CD14-positive monocyte (primary cell): ENCODE measurements around the genes ZSCAN31, OR2J2 and OR14J1.

- CAGE, long polyA plus RNA, result no peak
Observed at GRCh38 chr6:27891442-27891860, 825 bp upstream of the H3C12 start.

DNA sequence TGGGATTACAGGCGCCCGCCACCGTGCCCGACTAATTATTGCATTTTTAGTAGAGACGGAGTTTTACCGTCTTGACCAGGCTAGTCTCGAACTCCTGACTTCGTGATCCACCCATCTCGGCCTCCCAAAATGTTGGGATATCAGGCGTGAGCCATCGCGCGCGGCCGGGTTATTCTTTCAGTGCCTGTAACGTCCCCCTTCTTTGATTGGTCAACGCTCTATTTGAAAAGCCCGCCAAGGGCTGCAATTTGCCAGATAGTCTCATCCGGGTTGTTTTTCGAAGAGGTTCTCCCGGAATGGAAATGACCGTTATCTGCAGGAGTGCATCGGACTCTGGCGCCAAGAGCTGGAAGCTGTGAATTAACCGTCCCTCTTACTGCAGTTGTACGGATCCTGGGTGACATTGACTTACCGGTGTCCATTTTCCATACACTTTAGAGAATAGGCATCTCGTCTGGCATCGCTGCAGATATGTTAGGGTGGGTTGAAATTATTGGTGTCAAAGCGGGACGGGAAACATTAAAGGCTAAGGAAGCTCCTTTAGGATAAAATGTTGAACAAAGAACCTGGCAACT is 1.1 kb downstream of the H2BC17 start:
- CAGE, long polyA plus RNA, result no peak

DNA sequence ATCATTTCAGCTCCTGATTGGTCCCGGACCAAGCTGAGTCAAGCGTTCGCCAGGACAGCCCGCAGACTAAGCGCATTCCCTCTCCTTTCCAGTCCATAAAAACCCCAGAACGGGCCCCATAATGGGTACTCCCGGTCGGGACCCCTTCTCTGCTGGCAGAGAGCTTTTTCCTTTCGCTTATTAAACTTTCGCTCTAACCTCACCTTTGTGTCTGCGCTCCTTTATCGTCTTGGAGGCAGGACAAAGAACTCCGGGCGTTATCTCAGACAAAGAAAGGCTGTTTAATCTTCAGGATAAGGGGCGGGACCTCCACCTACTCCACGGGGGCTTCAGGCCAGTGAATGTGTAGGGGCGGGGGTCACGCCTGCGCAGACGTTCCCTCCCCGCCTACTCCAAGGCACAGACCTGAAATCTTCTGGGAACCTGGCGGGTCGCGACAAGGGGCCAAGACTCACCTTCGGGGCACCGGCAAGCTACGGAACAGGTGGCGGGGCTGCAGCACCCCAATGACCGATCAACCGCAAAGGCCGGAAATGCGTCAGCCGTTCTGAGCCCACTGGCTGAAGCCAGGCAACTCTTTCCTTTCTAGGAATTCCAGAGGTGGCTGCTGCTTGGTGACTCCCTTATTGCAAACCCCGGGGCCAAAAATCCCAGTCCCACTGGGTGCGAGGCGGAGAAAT is at the start of gene ZSCAN31:
ZSCAN31 (minus strand) TSS at position 522 of the 680 bp plus-strand sequence.
- CAGE, long polyA plus RNA, result no peak

- CAGE, long polyA plus RNA, result no peak
Observed at GRCh38 chr6:28336307-28337023, 517 bp upstream of the ZSCAN31 start.

GRCh38 chr6:28489727-28490762 is 25.5 kb downstream of the GPX6 start:
- CAGE, long polyA plus RNA, result no peak

- CAGE, long polyA plus RNA, result no peak
Observed at GRCh38 chr6:28642930-28643661, 56.0 kb upstream of the SCAND3 start.

GRCh38 chr6:28647918-28649070 is 61.2 kb upstream of the SCAND3 start:
- CAGE, long polyA plus RNA, result no peak

GRCh38 chr6:28725502-28726562 is 138.7 kb upstream of the SCAND3 start:
- CAGE, long polyA plus RNA, result no peak

DNA sequence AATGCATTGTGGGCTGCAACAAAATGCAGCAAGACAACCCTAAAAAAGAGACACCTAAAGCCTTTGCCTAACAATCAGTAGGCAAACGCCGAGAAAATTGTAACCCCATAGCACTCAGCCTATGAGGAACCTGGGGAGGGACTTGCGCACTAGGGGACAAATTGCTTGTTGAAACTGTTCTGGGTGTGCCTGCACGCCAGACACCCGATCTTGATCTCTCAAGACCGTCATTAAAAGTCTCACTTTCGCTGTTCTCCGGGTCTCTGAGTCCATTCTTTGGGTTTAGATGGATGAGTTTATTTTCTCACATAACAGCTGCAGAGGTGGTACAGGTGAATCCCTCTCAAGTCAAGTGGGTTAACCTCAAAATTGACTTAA is 146.9 kb downstream of the TRIM27 start:
- CAGE, long polyA plus RNA, result no peak

DNA sequence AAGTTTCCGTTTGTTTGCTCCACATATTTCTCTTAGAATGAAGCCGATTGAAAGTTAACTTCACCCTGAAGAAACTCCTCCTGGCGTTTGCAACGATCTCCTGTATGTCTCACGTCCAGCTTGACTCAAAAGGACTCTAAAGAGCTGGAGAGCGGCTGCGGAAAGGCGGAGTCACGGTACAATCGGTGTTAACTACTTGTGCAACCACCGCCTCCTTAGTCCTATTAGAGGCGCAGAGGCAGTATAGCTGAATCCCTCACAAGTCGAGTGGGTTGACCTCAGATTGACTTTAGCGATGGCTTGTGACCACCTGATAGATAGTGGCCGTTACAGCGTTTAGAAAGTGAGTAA is 129.2 kb downstream of the TRIM27 start:
- CAGE, long polyA plus RNA, result no peak

DNA sequence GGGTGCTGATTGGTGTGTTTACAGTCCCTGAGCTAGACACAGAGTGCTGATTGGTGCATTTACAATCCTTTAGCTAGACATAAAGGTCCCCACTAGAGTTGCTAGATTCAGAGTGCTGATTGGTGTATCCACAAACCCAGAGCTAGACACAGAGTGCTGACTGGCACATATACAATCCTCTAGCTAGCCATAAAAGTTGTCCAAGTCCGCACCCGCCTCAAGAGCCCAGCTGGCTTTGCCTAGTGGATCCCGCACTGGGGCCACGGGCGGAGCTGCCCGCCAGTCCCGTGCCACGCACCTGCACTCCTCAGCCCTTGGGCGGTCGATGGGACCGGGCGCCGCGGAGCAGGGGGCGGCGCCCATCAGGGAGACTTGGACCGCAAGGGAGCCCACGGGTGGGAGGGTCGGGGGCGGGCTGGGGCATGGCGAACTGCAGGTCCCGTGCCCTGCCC is 38.9 kb downstream of the TRIM27 start:
- CAGE, long polyA plus RNA, result no peak

- CAGE, long polyA plus RNA, result no peak
Observed at GRCh38 chr6:28904018-28904818, 19.6 kb downstream of the TRIM27 start.

DNA sequence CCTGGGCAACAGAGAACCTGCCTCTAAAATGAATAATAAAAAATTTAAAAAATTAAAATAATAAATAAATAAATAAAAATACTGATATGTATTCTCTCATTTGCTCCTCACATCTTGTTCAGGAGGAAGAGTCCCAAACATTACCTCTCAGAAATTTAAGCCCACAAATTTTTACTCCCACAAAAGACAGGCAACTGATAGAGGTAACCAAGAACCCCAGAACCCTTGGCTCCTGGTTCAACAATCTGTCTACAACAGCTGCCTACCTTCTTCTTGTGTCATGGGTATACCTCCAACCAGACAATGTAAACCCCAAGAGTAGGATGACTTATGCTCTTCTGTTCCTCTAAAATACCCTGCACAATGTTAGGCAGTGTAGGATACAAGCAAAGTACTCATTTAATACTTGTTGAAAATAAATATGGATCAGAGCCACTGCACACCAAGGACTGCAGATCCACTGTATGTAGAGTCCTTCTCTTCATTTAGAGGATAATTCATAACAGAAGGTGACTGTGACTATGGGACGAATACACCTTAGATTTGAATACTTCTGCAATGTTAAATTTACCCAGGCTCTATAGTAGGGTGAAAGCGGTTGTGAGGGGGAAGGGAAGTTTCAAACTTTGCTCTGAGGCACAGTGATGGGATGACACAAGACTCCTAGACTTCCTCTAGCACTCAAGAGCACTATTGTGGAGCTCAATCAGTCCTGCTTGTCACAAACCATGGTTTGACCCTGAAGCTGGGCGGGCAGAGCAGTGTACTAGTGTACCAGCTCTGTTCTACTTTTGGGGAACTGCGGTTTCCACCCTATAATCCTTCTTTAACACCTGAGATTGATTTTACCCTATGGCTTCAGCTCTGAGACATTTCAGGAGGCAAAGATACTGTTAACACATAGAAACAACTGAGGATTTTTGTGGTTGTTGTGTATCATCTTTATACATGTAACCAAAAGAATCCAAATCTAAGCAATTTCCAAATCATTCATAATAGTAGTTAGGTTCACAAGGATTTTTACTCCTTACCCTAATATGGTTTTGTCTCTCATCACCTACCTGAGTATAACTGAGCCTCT is 17.3 kb downstream of the TRIM27 start:
- CAGE, long polyA plus RNA, result no peak

DNA sequence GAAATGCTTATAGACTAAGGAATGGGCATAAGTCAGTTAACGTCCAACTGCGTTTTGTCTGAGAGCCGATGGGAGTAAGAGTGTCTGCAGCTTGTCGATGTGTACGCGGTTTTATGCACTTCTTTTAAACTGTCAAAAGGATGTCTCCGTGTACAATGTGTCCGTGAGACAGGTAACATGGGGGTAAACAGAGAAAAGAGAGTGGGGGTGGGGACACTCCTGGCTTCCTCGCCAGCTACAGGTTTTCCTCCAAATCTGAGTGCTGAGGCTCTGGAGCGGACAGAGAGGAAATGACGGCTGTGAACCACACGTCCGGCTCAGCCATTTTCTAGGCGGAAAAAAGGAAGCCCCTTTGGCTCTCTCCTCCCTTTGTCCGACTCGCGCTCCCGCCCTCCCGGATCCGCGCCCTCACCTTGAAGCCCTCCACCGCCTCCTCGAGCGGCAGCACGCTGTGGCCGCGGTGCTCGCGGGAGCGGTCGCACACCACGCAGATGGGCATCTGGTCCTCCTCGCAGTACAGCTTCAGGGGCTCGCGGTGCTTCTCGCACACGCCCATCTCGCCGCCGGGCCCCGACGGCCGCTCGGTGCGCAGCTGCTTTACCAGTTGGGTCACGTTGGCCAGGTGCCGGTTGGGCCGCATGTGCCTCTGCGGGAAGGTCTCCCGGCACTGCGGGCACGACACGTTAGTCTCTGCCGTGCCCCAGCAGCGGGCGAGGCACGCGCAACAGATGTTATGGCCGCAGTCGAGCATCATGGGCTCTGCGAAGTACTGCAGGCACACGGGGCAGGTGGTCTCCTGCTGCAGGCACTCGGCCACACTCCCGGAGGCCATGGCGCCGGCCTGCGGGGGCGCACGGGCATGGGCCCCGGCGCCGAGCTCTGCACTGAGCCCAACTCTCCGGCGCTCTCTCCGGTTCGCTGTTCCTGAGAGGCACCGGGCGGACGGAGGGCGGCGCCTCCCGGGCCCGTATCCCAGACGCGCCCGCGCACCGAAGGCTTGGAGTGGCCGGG is 679 bp downstream of the TRIM27 start:
- CAGE, long polyA plus RNA, result start-site peak on the minus strand centred at position 911 of the sequence, 51 bp wide, 276 and 326 reads in 2 replicates

DNA sequence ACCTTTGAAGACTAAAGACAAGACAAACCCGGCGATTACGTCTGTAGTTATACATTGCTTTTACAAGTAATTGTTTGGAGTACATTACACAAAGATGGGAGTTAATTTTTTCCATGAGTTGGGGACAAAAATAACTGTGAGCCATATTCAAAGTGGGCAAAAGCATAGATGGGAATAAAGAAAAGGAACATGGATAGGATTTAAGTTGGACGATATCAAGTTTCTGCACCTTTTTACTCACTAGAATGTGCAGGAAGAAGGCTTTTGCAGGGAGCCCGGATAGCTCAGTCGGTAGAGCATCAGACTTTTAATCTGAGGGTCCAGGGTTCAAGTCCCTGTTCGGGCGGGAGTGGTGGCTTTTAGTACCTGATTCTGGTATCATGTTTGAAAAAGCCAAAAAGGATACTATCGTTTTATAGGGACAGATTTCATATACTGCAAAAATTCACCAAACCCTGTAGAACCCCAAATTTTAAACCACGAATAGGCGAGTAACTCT is 27.0 kb upstream of the TRIM27 start:
- CAGE, long polyA plus RNA, result no peak

DNA sequence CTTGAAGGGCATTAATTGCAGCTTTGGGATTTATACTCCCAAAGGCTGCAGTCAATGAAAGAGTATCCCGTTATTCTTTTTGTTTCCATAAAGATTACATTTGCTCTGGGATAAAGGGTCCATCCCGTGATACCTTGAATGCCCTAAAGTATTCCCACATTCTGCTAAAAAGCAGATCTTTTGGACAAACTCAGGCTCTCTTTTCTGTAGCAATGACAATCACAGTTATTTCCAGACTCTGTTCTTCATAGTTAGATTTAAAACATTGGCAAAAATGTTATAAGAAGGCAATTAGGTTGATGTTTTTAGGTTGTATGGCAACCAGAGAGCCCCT is at the start of gene OR2J2:
OR2J2 (plus strand) TSS at position 207 of the 334 bp plus-strand sequence.
- CAGE, long polyA plus RNA, result no peak

- CAGE, long polyA plus RNA, result no peak
Observed at GRCh38 chr6:29301473-29301786, at the start of gene OR14J1. Gene OR14J1, plus strand, starts transcription at chr6:29301701.

GRCh38 chr6:29553107-29554084 is 3.2 kb downstream of the OR2I1P start:
- CAGE, long polyA plus RNA, result no peak

DNA sequence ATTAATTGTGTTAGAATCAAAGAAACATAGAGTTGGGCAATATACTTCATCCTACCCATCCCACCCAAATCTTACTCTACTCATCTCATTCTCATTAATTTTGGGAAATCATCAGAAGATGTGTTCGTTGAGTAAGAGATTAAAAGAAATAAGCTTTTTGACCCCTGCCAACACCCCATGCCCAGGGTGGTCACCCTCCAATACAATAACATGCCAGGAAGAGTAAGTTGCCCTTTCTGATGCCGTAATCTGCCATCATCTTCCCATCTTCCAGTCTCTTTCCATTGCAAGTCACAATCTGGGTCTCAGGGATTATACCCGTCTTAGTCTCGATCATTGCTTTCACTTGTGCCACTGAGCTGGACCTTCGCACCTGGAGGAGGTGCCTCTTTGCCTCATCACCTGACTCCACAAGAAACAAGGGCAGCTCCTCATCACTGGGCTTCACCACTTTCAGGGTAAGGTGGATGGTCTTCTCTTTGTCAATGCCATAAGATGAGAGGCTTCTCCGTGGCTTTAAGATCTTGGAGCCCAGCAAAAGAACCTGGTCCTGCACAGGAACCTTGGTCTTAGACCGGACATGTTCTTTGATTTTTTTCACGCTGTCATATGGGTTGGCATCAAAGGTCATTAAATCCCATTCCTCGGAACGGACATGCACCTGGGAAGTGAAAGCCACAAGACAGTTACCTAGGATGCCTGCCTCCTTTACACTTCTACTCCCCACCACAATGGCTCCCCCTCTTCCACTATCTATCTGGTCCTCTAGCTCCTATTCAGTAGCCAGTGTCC is 3.6 kb downstream of the UBD start:
- CAGE, long polyA plus RNA, result no peak

- CAGE, long polyA plus RNA, result no peak
Observed at GRCh38 chr6:29627944-29628551, 4.9 kb downstream of the GABBR1 start.